Measurements from ENCODE around the gene RRP15.

GRCh38 chr1:212860608-212861398 is 2.7 kb downstream of the FLVCR1 start:
- PRO-cap: no peak

GRCh38 chr1:213938787-213939576 is 48.8 kb upstream of the PROX1 start:
- PRO-cap: no peak

GRCh38 chr1:213983667-213984267 is 4.0 kb upstream of the PROX1 start:
- PRO-cap: no peak

DNA sequence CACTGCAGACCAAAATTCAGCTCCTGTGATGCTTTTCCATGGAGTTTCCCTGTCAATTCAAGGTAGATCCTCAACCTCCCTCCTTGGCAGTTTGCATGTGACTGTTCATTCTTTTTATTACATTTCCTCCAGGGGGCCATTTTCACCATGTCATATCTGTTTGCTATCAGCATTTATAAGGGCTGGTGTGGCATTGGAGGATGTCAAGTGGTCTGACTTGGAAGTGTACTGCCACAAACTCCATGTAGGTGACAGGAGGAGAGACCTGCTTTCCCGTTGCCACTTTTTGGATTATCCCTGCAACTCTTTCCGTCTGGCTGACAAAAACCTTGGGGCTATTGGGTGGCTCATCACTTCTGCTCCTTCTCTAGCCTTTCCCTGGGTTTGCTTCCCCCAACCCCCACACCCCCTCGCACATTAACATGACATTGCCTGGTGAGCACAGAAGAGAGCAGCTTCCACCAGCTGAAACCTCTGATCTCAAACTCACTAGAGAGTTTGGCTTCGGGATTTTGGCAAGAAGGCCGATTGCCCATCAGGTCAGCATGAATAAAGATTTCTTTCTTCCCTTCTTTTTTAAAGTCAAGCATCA is 39.1 kb downstream of the PROX1 start:
- PRO-cap: no peak

- PRO-cap: no peak
Observed at GRCh38 chr1:214076538-214077048, 88.8 kb downstream of the PROX1 start.

DNA sequence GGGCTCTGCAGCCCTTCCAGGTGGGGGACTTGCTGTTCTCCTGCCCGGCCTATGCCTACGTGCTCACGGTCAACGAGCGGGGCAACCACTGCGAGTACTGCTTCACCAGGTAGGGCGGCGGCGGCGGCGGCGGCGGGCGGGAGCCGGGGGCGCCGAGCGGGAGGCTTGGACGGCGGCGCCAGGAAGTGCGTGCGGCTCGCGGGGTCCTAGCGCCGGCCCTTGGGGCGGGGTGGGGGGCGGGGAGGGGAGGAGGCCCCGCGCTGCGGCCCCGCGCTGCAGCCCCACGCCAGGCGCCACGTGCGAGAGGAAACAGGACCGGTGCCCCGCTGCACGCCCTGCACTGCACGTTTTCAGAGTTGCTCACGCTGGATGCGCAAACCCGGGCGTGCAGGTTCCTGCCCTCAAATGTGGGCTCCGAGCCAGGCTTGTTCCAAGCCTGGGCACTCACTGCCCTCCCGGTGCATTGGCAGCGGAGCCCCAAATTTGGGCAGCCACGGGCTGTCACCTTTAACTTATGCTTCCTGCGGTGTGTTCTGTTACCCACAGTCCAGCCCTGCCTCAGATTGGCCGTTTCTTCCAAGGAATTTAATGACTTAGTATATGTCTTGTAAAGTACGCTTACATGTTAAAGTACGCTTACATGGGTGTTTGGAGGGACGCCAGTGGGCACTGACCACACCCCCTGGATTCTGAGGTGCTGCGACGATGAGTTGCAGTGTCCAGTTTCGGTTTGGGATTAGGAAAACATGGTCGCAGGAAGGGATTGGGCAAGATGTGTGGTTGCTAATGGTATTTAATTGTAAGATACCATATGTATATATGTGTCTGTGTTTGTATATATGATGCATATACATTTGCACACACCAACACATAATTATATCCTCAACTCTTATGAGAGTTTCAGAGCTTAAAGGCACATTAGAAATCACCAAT is 626 bp downstream of the SMYD2 start:
- PRO-cap: bidirectional peak, plus-strand start at position 305 of the sequence, minus-strand start at position 187 of the sequence

GRCh38 chr1:214383093-214383746 is 102.3 kb downstream of the SMYD2 start:
- PRO-cap: no peak

- PRO-cap: no peak
Observed at GRCh38 chr1:214386683-214387170, 105.8 kb downstream of the SMYD2 start.

DNA sequence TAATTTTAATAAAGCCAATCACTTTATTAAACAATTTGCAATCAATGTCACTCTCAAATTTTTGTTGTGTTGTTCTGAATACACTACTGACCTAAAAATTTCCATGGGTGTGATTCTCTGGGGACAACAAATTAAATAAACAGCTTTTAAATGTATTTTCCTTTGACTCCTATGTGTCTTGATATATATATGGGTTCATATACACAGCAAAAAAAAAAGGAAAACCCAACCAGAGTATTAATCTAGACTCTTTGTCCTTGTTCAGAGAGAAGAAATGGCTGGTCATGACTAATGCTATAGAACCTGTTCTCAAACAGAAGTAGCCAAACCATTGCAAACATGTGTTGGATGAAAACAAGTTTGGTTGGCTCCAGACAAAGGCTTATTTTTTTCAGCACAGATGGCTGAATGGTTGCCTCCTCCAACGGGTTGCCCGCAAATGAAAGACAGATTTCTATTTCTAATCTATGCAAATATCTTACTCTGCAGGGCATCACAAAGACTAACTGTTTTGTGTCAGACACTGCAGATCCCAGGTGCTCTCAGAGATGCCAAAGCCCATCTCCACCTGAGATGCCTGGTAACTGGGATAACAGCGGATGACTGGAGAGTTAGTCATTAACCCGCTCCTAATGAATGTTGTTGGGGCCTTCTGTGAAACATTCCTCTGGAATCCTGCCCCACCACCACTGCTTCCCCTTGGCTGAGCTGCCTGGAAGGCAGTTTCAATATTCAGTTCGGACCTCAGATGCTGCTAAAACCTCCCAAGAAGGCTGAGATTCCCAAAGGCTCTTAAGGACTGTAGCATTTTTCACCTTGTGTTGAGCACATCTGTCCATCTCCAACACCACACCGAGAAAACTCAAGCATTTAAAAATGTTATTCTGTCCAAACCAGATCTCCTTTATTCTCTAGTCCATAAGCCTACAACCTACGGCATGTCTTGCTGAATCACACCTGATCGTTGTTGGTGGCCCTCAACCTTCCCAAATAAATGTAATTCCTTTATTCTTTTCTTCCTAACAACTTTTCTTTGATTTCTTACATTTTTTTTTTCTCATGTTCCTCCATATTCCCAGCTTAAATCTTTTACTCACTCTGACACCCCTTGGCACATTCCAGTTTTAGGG is 104.5 kb downstream of the PTPN14 start:
- PRO-cap: no peak

DNA sequence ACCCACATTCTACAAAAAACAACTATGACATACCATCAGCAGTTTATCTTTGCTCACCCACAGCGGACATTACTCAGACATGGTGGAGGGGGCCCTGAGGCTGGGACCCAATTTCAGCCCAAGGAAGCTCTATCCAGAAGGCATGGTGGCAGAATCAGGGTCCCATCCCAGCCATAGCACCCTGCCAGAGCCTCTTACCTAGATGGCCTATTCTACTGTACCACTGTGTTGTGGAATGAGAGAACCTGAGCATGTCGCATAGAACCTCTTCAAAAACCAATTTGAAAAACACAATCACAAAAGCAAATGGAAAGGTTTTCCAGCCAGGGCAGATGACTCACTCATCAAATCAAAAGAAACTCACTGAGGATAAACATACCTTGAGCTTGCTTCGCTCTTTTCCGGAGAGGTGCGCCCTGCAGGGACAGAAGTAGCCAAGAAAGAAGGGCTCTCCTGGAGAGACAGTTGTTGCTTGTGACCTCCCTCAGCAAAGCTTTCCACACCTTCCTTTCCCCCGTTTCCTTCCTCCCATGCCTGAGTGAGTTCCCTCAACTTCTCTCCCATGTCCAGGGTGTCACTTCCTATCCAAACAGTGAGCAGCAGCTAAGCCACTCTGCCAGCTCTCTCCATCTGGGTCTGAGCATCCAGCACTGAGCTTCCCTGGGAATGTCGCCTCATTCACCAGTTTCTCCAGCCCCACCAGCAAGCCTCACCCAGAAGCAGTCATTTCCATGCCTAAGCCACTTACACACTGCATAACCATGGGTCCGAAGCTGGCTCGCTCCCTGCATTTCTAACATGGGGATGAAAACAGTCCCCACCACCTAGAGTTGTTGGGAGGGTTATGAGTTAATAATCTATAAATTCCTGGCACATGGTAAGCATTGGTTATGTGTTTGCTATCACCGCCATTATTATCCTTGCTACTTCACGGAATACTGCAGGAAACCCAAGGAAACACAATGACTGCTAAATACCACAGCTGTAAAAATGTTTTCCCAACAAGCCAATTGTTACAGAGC is 75.1 kb downstream of the PTPN14 start:
- PRO-cap: no peak

DNA sequence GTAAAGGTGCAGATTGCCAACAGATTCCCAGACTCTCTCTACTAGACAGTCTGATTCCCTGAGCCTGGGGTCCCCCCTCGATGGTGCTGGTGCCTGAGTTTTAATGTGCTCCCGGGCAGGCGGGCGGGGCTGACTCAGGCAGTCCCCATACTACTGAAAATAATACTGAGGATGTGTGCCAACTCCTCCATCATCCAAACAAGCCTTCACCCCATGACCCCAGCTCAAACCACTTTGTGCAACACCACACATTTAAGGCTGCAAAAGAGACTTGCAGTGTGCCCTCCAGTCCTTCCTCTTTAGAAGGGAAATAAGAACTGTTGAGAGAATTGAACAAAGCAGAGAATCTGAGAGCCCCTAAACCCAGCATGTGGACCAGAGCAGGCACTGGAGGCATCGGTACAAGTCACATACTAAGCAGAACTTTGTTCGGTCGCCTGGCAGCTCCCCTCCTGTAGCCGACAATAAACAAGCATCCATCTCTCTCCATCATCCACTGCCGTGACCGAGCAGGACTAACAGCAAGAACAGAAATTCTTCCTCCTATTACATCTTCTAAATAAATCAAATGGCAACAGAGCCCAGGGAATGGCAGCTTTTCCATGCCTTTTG is 36.8 kb downstream of the PTPN14 start:
- PRO-cap: no peak

GRCh38 chr1:214547513-214547981 is 3.9 kb downstream of the PTPN14 start:
- PRO-cap: no peak

- PRO-cap: no peak
Observed at GRCh38 chr1:215598484-215599567, 31.7 kb downstream of the KCTD3 start.

- PRO-cap: no peak
Observed at GRCh38 chr1:215637059-215637744, 70.1 kb downstream of the KCTD3 start.

GRCh38 chr1:215639356-215639933 is 72.3 kb downstream of the KCTD3 start:
- PRO-cap: no peak

DNA sequence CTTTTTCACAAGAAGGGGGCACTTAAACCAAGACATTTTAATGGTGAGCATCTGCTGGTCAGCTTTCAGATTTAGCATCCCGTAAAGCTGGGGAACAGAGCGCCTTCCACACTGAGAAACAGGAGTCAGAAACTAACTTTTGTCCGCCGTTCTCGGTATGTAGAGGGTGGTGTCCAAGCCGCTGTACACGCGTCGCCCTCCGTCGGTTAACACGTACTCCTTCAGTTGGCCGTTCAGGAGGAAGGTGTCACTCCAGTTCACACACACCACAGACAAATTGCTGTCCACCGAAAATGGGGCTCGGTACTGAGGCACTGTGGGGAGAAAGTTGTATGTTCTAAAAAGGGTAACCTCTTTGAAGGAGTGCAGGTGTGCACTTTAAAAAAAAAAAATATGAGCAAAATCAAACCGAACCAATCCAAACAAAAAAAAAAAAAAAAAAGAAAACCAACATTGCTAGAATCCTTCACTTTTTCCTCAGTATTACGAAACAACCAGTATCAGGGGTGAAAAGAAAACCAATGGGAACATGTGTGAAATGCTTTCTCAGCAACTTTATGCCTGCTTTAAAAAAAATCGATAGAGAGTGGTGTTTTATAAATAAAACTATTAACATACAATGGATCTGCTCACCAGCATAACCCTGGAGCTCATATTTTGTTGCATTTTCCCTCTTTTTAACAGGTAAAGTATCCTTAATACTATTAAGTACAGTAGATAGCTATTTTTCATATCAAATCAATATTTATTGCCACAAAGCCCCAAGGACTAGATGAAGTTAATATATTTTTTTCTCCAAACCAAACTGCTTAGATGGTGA is 73.5 kb downstream of the KCTD3 start:
- PRO-cap: no peak

DNA sequence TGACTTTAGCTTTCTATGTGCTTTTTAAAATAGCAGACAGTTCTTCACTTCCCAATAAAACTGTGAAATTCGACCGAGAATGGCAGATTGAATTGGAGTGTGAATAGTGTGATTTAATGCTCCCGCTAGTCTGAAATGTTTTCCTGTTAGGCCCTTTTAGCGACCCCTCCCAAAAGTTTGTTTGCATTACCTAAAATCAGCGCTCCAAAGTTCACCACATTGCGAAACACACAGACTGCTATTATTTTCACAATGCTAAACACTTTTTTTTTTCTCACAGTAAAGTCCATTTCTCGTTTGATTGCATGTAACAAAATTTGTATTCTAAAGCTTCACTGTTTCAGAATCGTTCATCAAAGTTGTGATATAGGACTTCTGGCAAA is 76.3 kb upstream of the USH2A start:
- PRO-cap: no peak

DNA sequence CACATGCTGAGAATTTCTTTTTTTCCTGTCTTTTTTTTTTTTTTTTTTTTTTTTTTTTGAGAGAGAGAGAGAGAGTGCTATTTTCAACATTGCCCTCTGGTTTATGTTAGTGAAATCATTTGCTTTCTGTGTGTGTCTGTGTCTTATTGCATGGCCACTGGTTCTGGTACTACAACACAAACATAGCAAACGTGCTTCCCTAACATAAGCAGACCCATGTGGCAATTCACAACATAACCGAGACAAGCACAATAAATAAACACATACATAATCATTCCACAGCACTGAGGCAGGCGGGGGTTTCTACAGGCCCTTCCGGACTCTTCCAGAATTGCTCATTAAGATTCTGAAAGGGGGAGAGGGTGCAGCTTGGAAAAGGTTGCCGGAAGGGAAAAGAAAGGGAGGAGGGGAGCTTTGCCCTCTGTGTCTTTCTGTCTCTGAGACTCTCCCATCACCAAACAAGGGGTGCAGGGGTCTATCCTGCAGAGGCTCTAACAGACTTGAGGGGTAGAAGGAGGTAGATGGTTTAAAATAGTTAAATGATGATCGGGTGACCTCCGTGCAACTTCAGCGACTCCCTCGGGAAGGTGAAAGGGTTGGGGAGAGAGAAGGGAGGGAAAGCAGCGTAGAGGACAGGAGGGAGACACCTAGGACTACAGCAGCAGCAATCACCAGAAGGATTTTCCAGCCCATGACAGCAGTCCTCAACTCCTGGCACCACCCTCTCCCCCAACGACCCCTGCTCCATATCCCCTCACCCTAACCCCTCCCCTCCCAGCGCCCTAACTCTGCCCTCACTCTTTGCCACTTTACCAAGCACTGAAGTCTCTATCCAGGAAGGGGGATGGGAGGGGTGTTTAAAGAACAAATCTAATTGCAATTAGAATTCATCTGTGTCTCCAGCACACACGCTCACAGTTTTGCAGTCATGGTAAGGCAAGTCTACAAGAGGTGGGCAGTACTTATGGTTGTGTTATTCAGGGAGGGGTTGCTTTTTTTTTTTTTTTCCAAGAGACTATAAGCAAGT is 365.5 kb upstream of the ESRRG start:
- PRO-cap: no peak

GRCh38 chr1:218156440-218157138 is 128.5 kb upstream of the RRP15 start:
- PRO-cap: no peak

- PRO-cap: bidirectional peak, plus-strand start at chr1:218285311, minus-strand start at chr1:218285187
Observed at GRCh38 chr1:218284416-218285806, at the start of gene RRP15. Gene RRP15 (plus strand): TSS chr1:218285293.